ENCODE results near the gene CBY3.

- PRO-cap, 2 experiments: no peak in any of the 2 experiments
- RAMPAGE, long total RNA, 4 experiments: no peak in any of the 4 experiments
Observed at GRCh38 chr5:178230670-178231820, 1.6 kb downstream of the PHYKPL start.

DNA sequence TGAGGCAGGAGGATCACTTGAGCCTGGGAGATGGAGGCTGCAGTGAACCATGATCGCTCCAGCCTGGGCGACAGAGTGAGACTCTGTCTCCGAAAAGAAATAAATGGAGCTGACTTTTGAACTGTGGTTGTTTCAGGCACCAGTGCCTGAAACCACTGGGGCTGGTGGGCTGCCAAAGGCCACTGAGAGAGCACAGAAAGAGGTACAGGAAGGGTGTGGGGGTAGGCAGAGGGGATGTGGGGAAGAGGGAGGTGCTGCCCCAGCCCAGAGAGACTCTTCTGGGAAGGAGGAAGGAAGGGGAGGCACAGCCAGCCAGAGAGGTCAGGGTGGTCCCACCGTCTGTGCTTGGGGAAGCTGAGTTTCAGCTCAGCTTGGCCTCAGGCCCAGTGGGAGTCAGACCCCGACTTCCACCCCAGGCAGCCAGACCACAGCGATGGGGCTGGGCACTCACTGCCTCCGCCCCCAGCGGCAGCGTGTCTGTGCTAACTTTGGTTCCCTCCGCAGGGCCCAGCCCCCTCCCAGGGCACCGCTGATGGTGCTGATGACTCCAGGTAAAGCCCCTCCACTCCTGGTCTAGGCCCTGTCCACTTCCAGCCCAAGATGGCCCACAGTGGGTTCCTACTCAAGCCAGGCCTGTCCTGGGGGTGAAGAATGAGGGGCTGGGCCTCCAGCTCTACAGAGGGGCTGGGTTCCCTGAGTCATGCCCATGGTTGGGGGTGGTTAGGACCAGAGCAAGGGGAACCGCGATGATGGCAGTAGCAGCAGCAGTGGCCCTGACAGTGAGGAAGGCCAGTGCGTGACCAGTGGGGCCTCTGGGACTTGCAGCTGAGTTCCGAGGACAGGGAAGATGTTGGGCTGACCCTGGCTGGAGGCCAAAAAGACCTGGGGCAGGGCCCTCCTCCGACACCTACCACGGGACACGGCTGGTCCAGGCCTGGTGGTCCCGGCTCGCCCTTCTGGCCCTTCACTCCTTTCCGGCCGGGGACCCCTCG, 8.8 kb upstream of the PHYKPL start:
- PRO-cap, 2 experiments: no peak in any of the 2 experiments
- RAMPAGE, long total RNA, 4 experiments: no peak in any of the 4 experiments

DNA sequence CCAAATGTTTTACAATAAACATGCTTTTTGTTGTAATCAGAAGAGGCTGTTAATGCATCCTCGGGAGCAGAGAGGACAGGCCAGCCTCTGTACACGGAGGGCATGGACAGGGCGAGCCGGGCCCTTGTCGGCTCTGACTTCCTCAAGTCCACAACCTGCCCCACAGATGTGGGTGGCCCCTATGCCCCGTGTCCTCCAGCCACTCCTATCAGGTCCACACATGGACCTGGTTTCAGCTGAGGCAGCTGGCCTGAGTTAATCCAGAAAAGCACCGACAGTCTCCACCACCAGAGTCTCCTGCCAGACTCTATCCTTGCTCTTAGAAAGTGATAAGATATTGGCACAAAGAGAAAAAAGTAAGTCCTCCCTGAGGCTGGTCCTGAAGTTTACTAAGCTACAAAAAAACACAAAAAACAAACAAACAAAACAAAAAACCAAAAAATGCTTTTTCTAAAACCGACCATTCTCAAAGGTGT, 52.4 kb upstream of the PHYKPL start:
- PRO-cap, 2 experiments: no peak in any of the 2 experiments
- RAMPAGE, long total RNA, 4 experiments: no peak in any of the 4 experiments

GRCh38 chr5:178384108-178384554, 151.5 kb upstream of the PHYKPL start:
- PRO-cap, 2 experiments: no peak in any of the 2 experiments
- RAMPAGE, long total RNA, 4 experiments: no peak in any of the 4 experiments

GRCh38 chr5:178434706-178435119, 155.5 kb downstream of the COL23A1 start:
- PRO-cap, 2 experiments: no peak in any of the 2 experiments
- RAMPAGE, long total RNA, 4 experiments: no peak in any of the 4 experiments

GRCh38 chr5:178591099-178591392, 853 bp upstream of the COL23A1 start:
- PRO-cap, 2 experiments: no peak in any of the 2 experiments
- RAMPAGE, long total RNA, 4 experiments: no peak in any of the 4 experiments

DNA sequence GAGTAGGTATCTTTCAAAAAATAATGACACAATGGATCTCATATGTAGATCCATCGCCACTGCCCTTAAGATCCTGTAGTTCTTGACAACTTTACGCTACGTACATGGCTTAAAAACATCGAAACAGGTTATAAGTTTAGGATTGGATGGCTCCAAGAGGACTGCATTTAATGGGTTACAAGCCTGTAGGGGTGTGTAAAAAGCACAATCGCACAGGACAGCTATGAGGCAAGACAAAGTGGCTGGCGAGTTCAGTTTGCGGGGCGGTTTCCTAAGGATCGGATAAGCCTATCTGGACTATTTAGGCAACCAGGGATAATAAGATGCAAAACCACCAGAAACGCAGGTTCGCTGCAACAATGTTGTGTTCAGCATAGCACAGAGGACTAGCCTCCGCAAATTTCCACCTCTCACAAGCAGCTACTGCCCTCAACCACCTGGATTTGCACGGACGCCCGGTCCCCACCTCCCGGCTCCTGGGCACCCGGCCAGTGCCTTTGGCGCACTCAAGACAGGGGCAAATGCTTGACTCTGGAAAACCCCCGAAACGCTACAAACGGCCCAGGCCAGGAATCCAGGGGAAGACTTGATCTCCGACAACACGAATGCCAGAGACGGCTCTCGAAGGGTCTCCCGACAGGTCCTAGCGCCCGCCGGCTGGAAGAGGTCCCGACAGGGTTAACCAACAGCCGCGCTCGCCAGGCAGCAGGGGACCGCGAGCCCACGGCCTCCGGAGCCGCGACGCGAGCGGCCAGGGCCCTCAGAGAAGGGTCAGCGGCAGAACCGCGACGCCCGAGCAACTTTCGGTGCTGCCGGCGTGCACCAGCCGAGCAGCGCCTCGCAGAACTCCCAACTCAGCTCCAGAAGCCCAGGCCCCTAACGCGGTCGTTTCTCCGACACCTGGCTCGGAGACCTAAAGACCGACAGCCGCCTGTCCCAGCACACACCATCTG, 590 bp downstream of the CLK4 start:
- PRO-cap, 2 experiments: peak in 2 of 2 experiments; most common plus-strand start position 254 of the sequence (in 1); most common minus-strand start position 493 of the sequence (in 1)
- RAMPAGE, long total RNA, 4 experiments: no peak in any of the 4 experiments

DNA sequence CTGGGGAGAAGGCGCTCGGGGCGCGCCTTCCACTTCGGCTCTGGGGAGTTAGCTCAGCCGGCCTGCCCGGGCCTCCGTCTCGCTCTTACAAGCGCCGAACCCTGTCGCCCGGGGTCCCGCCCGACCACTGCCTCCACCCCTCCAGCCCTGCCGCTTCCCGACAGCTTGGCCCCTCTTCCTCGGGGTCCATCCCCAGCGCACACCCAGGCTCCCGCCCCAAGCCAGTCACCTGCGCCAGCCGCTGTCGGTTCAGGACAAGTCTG, 142 bp downstream of the GRM6 start:
- PRO-cap, 2 experiments: no peak in any of the 2 experiments
- RAMPAGE, long total RNA, 4 experiments: no peak in any of the 4 experiments

- PRO-cap, 2 experiments: no peak in any of the 2 experiments
- RAMPAGE, long total RNA, 4 experiments: start-site peak on the minus strand in 1 of 4 experiments, at chr5:179113405-179113955 at its widest, 29 reads per replicate
Observed at GRCh38 chr5:179113133-179113743, 53.1 kb downstream of the ZNF354C start.

DNA sequence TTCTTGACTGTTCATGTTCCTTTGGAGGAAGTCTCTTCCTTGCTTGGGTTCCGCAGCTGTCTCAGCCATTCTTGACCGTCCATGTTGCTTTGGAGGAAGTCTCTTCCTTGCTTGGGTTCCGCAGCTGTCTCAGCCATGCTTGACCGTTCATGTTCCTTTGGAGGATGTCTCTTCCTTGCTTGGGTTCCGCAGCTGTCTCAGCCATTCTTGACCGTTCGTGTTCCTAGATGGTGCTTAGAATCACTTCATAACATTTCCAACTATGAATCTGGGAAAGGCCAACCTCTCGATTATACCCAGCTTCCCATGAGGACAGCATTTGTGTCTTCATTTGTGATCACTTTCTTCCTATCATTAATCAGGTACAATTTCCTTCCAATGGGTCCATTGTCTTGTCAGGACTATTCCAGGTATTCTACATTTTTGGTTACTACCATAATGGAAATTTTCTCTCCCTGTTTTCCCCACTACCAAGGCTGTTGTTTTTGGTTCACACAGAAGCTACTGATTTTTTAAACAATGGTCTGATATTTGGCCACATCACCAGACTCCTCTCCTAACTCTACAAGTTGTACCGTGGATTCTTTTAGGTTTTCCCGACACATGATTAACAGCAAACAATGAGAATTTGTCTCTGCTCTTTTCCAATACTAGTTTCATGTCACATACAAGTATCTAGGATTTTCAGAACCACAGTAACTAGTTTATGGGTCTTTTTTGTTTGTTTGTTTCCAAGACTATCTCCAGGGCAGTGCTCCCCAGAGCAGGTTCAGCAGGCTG, 115.1 kb downstream of the ZNF354C start:
- PRO-cap, 2 experiments: no peak in any of the 2 experiments
- RAMPAGE, long total RNA, 4 experiments: start-site peak on the minus strand in 1 of 4 experiments, centred at position 269 of the sequence, 16 reads per replicate

DNA sequence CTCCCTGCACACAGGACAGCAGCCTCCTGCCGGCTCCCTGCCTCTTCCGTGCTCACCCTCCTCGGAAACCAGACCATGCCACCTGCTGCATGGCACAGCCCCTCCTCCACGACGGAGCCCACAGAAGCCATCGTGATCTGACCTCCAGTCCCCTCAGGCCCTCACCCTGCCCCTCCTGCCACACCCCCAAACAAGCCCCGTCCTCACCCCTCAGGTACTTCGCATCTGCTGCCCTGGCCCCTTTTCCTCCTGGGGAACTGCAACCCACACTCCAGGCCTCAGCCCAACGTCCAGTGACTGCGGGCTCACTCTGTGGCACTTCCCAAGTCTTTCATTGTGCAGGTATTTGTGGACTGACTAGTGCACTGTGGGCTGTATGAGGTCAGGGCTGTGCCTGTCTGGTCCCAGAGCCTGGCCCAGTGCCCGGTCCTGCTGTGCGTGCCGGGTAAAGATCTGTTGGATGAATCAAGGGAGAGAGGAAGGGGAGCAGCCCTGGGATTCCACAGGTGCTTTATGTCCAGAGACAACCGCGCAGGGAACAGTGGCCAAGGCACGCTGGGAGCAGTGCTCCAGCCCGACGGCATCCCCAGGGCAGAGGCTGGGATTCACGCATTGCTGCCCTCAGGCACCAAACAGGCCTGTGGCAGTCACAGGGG, 86.1 kb downstream of the ADAMTS2 start:
- PRO-cap, 2 experiments: no peak in any of the 2 experiments
- RAMPAGE, long total RNA, 4 experiments: no peak in any of the 4 experiments

- PRO-cap, 2 experiments: no peak in any of the 2 experiments
- RAMPAGE, long total RNA, 4 experiments: no peak in any of the 4 experiments
Observed at GRCh38 chr5:179265360-179266217, 79.7 kb downstream of the ADAMTS2 start.

- PRO-cap, 2 experiments: no peak in any of the 2 experiments
- RAMPAGE, long total RNA, 4 experiments: no peak in any of the 4 experiments
Observed at GRCh38 chr5:179342641-179343161, 2.6 kb downstream of the ADAMTS2 start.

GRCh38 chr5:179459756-179460204, 90.6 kb upstream of the RUFY1 start:
- PRO-cap, 2 experiments: no peak in any of the 2 experiments
- RAMPAGE, long total RNA, 4 experiments: no peak in any of the 4 experiments

GRCh38 chr5:179475138-179475856, 75.1 kb upstream of the RUFY1 start:
- PRO-cap, 2 experiments: no peak in any of the 2 experiments
- RAMPAGE, long total RNA, 4 experiments: no peak in any of the 4 experiments

- PRO-cap, 2 experiments: peak in 1 of 2 experiments; most common plus-strand start chr5:179658633 (in 1)
- RAMPAGE, long total RNA, 4 experiments: no peak in any of the 4 experiments
Observed at GRCh38 chr5:179658439-179658857, 22.4 kb downstream of the CBY3 start.

DNA sequence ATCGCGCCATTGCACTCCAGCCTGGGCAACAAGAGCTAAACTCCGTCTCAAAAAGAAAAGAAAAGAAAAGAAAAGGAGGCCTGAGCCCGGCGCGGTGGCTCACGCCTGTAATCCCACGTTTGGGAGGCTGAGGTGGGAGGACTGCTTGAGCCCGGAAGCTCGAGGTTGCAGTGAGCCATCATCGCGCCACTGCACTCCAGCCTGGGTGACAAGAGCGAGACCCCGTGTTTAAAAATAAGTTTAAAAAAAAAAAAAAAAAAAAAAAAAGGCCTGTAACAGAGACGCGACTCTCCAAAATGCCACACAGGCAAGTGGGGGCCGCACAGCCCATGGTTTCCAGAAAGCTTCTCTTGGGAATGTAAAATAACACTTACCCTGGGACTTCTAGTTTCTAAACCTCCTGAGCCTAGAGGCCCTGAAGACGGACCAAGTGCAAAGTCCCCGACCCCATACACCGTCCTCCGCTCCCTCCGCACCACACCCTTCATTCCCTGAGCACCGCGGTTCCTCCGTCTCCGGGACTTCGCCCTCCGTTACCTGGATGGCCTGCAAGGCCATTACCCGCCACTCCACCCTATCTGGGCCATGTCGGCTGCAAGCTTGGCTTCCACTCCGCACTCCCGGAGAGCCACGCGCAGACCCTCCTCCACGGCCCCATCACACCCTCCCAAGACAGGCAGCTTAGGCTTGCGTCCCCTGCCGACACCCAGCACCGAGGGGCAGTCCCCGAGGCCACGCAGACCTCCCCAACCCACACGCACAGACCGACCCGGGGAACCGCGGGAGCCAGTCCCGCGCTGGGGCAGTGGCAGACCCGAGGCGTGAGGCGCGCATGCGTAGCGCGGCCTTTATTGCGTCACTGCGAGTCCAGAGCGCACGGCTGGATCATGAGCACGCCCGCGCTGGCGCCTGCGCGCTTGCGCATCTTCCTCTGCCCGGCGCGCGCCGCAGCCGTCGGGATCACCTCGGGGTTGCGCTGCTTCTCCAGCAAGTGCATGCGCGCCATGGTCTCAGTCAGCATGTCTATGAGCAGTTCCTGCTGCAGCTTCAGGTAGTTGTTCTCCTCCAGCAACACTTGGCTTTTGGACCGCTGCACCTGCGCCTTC, 2.8 kb downstream of the CBY3 start:
- PRO-cap, 2 experiments: peak in 2 of 2 experiments; most common plus-strand start position 930 of the sequence (in 2); most common minus-strand start position 799 of the sequence (in 1)
- RAMPAGE, long total RNA, 4 experiments: start-site peak on the minus strand in 1 of 4 experiments, centred at position 816 of the sequence, 7 reads per replicate

GRCh38 chr5:179680929-179681203, at the start of gene CBY3:
Gene CBY3, minus strand, starts transcription at chr5:179681034.
- PRO-cap, 2 experiments: no peak in any of the 2 experiments
- RAMPAGE, long total RNA, 4 experiments: no peak in any of the 4 experiments

DNA sequence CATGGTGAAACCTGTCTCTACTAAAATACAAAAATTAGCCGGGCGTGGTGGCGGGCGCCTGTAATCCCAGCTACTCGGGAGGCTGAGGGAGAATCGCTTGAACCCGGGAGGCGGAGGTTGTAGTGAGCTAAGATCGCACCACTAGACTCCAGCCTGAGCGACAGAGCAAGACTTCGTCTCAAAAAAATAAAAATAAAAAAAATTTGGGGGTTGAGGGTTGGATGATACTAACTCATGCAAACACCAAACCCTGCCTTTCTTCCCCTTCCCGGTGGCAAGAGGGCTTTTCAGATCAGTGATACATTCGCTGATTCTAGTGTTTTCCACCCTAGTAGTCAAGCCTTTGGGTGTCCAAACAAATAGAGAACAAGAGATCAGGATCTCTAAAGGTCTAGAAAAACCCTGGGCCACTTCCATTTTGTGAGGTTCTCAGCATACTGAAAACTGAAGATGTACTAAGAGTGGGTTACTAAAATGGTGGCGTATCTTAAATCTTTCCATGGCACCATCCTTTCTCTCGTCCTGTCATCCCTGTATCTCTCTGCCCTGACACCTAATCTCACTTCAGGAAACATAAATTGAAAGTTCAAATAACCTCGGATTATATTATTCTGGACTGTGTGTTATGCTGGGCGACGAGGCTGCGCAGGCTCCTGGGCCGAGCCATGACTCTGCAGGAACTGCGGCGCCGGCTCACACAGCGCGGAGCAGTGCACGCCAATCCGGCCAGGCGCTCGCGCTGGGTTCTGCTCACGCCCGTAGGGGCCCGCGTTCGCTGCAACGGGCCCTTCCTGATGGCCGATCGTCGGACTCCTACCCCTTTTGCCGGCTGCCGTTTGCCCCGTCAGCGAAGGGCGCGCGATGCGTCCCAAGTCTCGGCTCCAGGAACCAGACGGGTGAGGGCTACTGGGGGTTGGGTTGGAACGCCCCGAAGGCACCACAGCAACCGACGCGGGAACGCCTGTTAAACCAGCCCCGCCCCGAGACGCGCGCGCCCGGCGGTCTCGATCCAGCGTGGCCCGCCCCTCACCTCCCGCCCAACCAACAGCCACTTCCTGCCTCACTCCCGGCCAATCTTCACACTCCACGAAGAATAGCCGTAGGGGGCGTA, 704 bp upstream of the CANX start:
- PRO-cap, 2 experiments: peak in 2 of 2 experiments; most common plus-strand start position 696 of the sequence (in 1); most common minus-strand start position 682 of the sequence (in 1)
- RAMPAGE, long total RNA, 4 experiments: start-site peak on the minus strand in 4 of 4 experiments, centred at positions 892 to 928 of the sequence, 18 to 95 reads per replicate

DNA sequence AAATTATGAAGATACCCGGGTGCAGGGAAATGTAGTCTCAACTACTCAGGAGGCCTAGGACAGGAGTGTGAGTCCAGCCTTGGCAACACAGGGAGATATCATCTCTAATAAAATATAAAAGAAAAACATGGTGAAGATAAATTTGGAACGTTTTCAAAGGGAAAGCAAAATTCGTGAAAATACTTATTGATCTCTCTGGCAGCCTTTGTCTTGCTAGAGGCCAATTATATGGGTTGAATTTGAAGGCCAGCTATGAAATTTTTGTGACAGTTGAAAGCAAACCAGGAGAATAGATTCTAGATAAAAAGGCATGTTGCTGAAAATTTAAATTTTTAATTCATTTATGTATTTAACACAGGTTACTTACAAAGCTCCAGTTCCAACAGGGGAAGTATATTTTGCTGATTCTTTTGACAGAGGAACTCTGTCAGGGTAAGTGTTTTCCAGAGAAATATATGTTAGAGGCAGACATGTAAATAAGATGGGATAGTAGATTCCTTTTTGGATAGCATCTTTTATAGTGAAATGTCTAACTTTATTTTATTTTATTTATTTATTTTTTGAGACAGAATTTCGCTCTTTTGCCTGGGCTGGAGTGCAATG, 7.2 kb downstream of the CANX start:
- PRO-cap, 2 experiments: no peak in any of the 2 experiments
- RAMPAGE, long total RNA, 4 experiments: no peak in any of the 4 experiments